HT-29 (cell line): Measurements from ENCODE around the gene GPR146.

- RAMPAGE, long total RNA = no peak
These were observed 31.2 kb downstream of the GET4 start for GRCh38 chr7:907298-908216.

DNA sequence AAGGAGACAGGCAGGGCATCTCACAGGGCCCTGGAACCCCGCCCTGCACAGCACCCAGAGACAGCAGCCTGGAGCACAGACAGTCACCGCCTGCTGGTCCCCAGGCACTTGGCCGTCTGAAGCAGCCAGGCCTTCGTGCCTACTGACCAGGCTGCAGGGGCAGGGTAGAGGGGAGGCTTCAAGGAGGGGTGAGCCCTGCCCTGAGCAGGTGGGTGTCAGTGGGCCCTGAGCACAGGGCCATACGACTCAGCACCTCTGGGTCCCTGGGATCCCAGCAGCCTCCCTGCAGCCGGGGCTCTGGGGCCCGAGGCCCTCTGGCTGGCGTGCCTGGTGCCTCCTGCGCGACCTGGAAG is 38.3 kb downstream of the GET4 start:
- RAMPAGE, long total RNA = no peak

- RAMPAGE, long total RNA = no peak
These were observed 30.5 kb downstream of the ADAP1 start for GRCh38 chr7:923824-924538.

DNA sequence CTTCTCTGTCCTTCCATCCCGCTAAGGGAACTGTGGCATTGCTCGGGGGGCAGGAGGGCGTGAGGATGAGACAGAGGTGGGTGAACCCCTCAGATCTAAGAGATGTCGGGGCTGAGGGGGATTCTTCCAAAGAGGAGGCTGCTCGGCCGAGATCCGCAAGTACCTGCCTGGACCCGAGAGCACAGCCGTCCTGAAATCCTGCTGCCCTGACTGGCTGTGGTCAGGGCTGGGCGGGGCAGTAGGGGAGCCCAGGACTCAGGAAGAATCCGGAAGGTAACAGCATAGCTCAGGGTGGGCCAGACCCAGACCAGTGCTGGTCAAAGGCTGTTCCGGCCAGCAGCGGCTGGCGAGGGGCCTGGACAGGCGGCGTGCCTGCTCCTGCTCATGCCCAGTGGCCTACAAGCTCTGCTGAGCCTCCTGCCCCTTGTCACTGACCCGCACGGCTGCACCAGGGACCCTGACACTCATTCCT is 2.9 kb upstream of the ADAP1 start:
- RAMPAGE, long total RNA = no peak

DNA sequence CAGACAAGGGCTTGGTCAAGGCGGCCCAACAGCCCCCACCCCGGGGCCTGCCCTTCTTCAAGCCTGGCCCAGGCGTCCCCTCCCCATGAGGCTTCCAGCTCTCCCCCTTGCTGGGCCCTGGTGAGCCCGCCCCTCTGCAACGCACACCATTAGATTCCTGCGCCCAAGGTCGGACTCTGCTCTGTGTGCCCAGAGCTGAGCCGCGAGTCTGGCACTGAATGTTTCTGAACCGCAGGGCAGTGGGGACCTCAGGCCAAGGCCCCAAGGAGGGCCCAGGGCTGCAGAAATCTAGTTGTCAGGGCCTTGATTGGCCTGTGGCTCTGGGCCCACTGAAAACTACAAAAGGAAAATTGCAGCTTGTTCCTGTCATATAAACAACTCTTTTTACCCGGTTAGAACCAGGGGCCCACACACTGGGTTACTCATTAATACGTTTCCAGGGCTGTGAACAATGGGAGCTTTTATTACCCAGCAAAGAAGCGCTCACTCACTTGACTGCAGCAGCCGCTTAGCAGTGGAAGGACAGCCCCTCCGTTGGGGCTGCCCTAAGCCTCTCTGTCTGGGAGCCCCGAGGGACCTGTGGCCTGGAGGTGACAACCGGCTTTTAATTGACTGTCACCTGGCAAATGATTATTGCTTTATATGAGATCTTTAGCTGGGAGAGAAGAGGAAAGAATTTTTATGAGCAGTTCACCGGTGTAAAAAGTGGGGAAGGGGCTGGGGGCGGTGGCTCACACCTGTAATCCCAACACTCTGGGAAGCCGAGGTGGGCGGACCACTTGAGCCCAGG is 2.4 kb upstream of the COX19 start:
- RAMPAGE, long total RNA = no peak

DNA sequence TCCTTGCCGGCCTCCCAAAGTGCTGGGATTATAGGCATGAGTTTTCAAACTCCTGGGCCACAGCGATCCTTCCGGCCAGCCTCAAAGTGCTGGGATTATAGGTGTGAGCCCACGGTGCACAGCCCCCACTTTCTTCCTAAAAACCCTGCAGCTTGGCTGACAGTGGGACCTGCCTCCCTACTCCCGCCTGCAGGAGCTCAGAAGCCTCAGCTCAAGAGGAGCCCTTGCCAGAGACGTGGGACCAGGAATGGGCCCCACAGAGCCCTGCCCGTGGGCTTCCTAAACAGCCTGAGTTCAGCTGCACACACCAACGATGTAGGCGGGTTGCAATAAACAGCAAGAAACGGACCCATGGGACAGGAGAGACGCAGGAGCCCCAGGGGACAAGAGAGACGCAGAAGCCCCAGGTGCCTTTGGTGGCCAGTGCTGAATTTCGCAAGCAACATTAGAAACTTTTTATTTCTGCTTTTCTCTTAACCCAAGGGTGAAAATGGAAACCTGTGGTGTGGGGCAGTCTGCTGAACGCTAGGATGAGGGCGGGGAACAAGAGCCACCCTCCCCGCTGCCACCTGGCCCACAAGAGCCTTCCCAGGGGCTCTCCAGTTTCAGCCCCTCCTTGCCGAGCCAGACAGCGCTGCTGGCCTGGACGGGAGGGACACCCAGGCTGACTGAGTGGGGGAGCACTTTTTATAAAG is 20.1 kb upstream of the GPR146 start:
- RAMPAGE, long total RNA = no peak

- RAMPAGE, long total RNA = no peak
These were observed 1.8 kb upstream of the GPR146 start for GRCh38 chr7:1042380-1043027.

DNA sequence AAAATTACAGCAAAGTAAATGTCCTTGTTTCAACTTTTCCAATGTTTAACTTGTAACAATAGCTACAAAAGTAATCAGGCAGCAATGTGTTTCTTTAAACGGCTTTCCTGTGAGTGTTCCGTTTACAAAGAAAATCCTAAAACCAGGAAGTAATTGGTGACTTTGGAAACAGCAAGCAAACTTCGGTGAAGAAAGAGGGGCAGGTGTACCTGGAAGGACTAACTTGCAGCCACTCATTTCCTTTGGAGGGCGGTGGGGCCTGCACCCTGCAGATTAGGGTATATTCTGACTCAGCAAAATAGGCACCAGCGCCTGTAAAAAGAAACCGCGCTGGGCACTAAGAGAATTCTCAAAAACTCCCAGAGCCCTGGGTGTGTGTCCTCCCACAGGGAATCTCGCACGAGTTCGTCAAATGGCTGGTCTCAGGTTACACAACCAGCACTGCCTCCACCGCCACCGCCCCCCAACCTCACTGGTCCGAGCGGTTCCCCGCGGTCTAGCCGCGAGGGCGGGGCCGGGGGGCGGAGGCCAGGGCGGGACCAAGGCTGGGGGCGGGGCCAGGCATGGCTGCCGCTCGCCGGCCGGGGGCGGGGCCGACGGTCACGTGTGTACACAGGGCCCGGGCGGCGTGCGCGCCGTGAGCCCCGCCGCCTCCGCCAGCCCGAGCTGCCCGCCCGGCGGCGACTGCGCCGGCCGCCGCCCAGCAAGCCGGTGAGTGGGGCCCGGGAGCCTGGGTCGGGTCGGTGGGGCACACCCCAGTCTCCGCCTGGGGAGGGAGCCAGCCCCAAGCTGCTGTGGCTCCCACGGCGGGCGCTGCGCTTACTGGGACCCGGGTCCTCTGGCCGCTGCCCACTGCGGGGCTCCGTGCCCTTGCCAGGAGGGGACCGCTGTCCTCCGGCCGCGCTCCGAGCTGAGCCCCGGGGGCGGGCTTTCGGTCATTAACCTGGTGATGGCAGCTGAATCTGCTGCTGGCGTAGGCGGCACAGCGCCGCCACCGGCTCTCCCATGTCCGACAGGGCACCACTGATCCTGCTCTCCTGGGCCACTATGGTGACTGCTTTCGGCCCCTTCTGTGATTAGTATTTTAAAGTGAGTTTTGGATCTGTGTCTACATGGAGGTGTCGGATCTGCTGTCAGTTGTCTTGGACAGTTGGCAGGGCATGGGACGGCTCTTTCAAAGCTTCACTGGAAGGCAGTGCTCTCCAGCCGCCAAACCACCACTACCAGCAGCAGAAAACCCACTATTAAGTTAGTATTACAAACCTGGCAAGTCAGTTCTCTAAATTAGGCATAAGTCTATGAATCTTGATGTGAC is at the start of gene GPR146:
TSS of gene GPR146 (plus strand) at position 599 of the 1,315 bp plus-strand sequence.
- RAMPAGE, long total RNA = no peak

DNA sequence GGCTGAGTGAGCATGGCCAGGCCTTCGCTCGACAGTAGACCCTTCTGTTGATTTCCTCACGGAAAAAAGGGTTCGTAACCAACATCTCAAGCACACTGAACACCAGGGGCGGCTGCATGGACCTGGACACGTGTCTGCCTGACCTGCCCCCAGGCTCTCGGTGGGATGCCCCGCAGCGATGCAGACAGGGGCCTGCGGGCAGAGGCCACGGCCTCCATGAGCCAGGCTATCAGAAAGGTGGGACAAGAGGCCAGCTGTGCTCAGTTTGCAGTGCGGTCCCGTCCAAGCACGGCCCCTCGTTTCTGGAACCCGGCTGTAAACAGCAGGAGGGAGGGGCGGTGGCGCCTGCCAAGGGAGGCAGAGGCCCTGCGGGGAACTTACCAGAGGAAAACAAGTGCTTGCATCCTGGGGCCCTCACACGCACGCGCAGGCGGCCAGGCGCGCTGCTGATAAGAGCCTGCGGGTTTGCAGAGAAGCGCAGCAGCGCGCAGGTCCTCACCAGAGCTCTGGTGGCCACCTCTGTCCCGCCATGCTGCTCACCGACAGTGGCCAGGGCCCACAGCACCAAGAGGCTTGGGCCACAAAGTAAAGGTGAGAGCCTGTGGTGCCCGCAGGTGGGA is 10.7 kb downstream of the GPR146 start:
- RAMPAGE, long total RNA = no peak

DNA sequence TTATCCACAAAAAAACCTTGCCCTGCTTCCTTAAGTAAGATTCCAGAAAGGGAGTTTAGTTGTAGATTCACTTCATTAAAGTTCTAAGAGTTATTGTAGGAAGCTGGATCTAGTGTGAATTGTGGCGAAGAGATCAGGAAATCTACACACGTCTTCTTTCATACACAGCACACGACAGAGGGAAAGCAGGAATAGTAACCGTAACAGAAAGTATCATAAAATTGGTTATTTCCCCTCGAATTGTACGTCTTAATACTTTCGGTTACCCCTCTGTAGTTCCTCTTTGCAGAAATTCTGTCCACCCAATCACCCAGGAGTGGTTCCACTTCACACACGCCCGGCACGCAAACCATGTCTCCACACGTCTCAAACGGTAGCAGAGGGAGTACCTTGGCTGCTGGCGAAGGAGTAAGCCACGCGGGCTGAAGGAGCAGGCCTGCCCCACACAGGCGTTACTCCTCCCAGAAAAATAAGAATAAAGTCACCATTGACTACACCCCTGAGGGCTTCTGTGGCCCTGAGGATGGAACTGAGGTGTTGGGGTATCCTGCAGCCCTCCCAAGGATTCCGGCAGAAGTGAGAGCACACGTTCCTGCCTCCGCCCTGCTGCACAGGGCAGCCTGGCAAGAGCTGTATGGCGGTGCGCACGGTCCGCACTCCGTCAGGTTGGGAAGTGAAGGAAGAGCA is 17.9 kb downstream of the GPR146 start:
- RAMPAGE, long total RNA = no peak

DNA sequence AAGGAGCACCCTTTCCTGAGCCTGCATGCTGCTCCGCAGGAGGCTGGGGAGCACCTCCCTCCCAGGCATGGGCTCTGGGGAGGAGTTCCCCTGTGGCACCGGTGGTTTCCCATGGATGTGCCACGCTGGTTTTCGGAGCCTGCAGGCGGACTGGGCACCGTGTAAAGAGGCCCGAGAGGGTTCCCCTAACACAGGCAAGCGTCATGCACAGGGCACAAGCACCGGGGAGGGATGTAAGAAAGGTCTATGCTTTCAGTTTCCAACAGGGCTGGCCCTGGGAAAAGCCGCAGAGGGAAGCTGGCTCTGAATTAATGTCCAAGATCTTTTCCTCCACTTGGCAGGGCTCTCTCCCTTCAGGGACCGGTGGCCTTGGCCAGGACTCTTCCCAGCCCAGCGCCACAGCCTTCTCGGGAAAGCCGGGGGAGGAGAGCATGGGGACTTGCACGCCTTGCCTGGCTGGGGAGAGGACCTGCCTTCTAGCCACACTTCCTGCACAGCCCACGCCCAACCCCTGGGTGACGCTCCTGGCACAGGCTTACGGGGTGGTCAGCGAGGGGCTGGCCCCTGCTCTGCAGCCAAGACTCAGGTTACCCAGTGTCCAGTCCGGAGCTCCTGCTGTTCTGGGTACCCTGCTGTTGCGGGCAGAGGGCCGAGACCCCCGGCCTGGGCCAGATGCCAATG is 11.4 kb upstream of the GPER1 start:
- RAMPAGE, long total RNA = no peak

- RAMPAGE, long total RNA = no peak
These were observed 5.1 kb downstream of the GPER1 start for GRCh38 chr7:1092765-1093568.

GRCh38 chr7:1230793-1231797 is 1.6 kb upstream of the UNCX start:
- RAMPAGE, long total RNA = no peak

GRCh38 chr7:1460583-1461722 is 1.7 kb upstream of the MICALL2 start:
- RAMPAGE, long total RNA = no peak

DNA sequence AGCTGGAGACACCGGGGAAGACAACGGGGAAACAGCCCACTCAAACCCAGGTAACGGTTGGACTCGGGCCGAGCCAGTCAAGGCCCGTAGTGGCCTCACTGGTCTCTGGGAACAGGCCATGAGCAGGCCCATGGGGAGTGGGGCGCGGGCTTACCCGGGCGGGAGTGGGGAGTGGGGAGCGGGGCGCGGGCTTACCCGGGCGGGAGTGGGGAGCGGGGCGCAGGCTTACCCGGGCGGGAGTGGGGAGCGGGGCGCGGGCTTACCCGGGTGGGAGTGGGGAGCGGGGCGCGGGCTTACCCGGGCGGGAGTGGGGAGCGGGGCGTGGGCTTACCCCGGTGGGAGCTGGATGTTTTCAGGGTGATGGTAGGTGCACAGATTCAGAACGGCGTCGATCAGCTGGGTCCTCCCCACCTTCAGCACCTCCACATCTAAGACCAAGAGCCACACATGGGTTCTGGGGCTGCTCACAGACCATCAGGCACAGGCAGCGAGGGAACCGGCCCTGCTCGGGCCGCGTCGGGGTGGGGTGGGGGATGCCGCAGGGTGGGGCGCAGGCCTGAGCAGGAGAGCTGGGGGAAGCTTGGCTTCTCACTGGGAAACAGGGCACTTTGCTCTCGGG is 11.4 kb downstream of the INTS1 start:
- RAMPAGE, long total RNA = no peak

DNA sequence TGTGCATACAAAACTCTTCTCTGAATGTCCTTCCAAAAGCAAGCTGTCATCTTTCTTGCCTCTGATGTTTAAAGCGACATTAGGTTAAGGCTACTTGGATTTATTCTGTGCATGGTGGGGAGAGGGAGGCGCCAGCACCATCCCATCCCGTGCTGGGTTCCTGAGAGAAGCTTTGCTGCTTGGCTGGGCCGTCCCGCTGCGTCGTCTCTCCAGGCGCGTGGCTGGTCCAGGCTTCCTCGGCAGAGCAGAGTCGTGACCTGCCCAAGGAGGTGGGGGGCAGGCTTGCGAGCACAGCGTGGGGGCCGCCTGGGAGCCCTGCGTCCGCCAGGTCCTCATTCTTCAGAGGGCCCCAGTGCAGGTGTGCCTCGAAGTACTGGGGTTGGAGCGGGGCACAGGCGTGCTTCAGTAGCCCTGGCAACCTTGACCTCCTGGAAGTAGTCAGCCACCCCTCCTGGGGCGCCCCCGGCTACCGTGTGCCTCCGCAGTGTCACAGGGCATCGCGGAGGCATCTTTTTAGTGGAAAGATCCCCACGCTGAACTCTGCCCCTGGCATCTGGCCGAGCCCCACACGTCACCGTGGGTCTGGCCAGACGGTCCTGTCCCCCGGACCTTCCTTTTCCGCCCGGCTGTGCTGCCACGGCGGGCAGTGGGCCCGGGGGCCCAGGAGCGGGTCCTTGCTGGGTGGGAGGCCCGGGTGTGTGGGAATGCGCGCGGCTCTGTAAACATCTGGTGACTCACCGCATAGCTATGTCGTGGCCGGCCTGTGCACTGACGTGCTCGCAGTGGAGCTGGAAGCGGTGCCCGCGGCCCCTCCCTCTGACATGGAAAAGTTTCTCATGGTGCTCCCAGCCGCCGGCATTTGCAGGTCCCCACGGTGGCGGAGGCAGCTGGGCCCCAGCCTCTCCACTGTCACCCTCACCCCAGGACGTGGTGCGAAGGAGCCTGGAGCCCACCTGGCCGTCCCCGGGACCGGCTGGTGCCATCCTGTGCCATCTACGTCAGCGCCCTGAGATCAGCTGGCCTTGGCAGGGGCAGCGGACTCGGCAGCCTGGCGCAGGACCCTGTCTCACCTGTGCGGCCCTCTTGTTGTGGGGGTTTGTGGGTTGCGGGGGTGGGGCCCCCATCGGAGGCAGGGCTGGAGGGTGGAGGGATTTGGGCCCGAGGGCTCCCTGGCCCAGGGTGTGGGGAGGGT is 6.5 kb downstream of the MAFK start:
- RAMPAGE, long total RNA = no peak

GRCh38 chr7:1546628-1547145 is 9.3 kb downstream of the TMEM184A start:
- RAMPAGE, long total RNA = no peak

GRCh38 chr7:1726112-1726573 is 56.1 kb downstream of the ELFN1 start:
- RAMPAGE, long total RNA = no peak

- RAMPAGE, long total RNA = no peak
These were observed 274.2 kb downstream of the ELFN1 start for GRCh38 chr7:1944331-1944622.

DNA sequence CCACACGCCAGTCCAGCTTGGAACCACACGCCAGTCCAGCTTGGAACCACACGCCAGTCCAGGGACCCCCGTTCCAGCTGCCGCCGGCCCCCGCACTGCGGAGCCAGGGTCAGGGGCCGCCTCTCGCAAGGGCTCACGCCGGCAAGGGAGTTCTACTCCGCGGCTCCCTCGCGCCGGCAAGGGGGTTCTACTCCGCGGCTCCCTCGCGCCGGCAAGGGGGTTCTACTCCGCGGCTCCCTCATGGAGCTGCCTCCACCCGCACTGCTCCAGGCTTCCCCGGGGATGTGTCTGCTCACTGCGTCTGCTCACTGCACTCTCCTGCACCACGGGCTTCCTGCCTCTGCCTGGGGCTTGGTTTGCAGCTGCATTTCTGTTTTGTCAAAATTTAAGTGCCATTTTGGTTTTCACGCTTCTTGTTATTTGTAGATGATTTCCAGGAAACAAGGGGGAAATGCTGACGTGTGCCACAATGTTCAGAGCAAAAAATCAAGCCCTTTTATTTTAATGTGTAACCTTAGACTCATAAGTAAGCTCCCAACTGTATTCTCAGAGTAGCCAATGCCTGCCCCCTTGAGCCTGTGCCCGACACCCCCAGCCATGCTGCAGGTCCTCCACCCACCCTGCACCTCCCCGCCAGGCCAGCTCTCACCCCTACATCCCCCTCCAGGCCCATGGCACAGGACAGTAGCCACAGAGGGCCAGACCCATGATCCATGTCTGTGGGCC is 246.3 kb downstream of the MAD1L1 start:
- RAMPAGE, long total RNA = no peak